ENCODE data around the gene AGGF1.

CAGE:
- cytosol, long polyA minus RNA, result no peak
- cytosol, long polyA plus RNA, result no peak
- long polyA plus RNA, result no peak
- nucleus, long polyA minus RNA, result no peak
- nucleus, long polyA plus RNA, result no peak
Measured at GRCh38 chr5:76273561-76273942, 129.5 kb upstream of the IQGAP2 start.

GRCh38 chr5:76372650-76373058 is 30.4 kb upstream of the IQGAP2 start:
CAGE:
- cytosol, long polyA minus RNA, result no peak
- cytosol, long polyA plus RNA, result no peak
- long polyA plus RNA, result no peak
- nucleus, long polyA minus RNA, result no peak
- nucleus, long polyA plus RNA, result no peak

CAGE:
- cytosol, long polyA minus RNA, result no peak
- cytosol, long polyA plus RNA, result no peak
- long polyA plus RNA, result no peak
- nucleus, long polyA minus RNA, result no peak
- nucleus, long polyA plus RNA, result no peak
Measured at GRCh38 chr5:76478775-76479526, 75.9 kb downstream of the IQGAP2 start.

DNA sequence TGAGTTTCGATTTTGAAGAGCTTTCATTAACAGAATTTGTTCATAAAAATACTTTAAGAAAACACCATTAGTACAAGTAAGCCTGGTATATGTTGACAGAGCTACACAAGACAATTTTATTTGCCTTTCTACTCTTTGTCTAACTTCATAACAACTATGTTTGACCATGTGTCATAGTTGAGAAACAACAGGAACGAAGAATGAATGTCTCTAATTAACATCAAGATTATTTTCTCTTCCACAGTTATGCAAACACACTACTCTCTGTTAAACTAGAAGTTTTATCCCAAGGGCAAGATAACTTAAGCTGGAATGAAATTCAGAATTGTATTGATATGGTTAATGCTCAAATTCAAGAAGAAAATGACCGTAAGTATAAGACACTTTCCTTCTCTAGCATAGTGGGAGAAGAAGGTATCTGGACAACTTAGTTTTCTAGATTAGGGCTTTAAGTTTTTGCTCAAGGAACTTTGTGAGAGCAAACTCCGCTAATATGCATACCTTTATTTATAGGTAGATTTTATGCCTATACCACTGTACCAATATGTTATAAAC is 17.2 kb downstream of the F2RL2 start:
CAGE:
- cytosol, long polyA minus RNA, result no peak
- cytosol, long polyA plus RNA, result no peak
- long polyA plus RNA, result no peak
- nucleus, long polyA minus RNA, result no peak
- nucleus, long polyA plus RNA, result no peak

GRCh38 chr5:76654728-76655144 is 31.5 kb upstream of the F2RL2 start:
CAGE:
- cytosol, long polyA minus RNA, result no peak
- cytosol, long polyA plus RNA, result no peak
- long polyA plus RNA, result no peak
- nucleus, long polyA minus RNA, result no peak
- nucleus, long polyA plus RNA, result no peak

DNA sequence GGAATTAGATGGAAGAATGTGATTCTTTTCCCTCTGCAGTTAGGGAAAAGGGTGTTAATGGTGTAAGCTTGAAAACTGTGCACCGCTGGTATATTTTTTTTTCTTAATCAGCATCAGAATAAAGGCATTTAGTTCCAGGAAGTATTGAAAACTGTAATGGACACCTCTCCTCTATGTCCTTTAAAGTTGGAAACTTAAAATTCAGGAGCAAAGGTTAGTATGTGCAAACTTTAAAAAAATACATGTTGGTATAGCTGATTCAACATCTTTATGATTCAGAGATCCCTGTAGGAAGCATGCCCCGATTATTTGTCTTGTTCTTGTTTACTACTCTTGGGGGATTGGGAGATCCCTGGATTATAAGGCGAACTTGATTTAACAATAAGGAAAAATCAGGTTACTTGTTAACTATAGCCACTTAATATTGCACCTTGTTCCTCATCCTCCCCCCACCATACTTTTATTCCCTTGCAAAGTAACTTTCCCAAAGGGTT is 1.6 kb downstream of the F2RL1 start:
CAGE:
- cytosol, long polyA minus RNA, result no peak
- cytosol, long polyA plus RNA, result no peak
- long polyA plus RNA, result no peak
- nucleus, long polyA minus RNA, result no peak
- nucleus, long polyA plus RNA, result no peak

DNA sequence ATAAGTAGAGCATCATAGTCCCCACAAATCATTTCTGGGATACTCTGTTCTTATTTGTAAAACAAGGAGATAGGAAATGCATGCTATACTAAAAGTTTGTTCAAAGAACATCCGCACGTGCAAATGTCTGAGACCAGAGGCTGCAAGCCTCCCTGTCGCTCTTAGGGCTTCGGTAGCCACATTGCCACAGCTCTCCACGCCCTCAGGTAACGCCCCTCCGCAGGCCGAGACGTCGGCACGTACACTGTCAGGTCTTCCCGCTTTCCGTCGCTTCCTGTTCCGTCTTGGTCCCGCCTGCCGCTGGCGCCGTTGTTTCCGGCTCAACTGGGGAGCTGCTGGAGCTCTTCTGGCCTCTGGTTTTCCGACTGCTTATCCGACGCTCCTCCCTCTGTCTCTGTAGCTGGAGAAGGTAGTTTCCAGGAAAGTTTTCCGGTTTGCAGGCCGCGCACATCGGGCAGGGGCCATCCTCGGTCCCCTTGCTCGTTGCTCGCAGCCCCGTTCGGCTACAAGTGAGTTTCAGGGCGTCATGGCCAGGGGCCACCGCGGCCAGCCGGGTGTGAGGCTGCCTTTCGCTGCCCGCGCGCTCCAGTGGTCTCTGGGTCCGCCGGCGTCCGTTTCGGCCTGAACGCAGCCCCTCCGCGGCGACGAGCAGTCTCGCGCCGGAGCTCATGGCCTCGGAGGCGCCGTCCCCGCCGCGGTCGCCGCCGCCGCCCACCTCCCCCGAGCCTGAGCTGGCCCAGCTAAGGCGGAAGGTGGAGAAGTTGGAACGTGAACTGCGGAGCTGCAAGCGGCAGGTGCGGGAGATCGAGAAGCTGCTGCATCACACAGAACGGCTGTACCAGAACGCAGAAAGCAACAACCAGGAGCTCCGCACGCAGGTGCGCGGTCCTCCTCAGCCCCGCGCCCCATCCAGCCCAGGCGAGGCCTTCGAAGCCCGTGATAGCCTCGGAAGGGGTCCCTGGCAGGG is at the start of gene AGGF1:
AGGF1 (plus strand) TSS at position 306 of the 967 bp plus-strand sequence.
CAGE:
- cytosol, long polyA minus RNA, result start-site peak on the plus strand centred at position 312 of the sequence, 75 bp wide, 104 reads
- cytosol, long polyA plus RNA, result start-site peak on the plus strand centred at position 326 of the sequence, 93 bp wide, 336 and 30 reads in 2 replicates
- long polyA plus RNA, result start-site peak on the plus strand centred at position 352 of the sequence, 104 bp wide, 221 and 210 reads in 2 replicates
- nucleus, long polyA minus RNA, result start-site peak on the plus strand centred at position 334 of the sequence, 52 bp wide, 140 reads
- nucleus, long polyA plus RNA, result start-site peak on the plus strand centred at position 334 of the sequence, 62 bp wide, 333 and 258 reads in 2 replicates

GRCh38 chr5:78286178-78286771 is 8.2 kb downstream of the AP3B1 start:
CAGE:
- cytosol, long polyA minus RNA, result no peak
- cytosol, long polyA plus RNA, result no peak
- long polyA plus RNA, result no peak
- nucleus, long polyA minus RNA, result no peak
- nucleus, long polyA plus RNA, result no peak

DNA sequence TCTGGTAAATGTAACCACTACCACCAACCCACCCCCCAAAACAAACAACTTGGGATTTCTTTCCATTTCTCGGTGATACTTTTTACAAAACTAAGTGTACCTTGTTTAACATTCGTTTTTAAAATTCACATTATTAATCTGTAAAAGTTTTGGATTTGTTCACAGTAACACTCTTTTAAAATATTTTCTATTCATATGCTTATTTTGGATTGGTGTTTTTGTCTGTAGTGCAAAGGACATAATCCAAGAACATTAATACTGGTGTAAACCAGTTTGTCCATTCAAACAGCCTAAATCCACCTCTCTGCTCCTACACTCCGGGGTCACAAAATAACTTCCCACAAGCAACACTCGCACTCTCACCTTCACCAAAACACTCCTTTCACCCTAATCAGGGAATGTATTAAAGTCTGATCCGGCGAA is 803 bp downstream of the AP3B1 start:
CAGE:
- cytosol, long polyA minus RNA, result no peak
- cytosol, long polyA plus RNA, result no peak
- long polyA plus RNA, result no peak
- nucleus, long polyA minus RNA, result no peak
- nucleus, long polyA plus RNA, result no peak

DNA sequence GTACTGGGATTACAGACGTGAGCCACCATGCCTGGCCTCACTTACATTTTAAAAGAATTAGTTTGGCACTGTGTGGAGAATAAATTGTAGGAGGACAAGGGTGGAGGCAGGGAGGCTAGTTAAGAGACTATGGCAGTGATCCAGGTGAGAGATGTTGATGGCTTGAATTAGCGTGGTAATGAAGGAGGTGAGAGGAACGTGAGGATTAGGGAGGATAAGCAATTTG is 7.0 kb upstream of the SCAMP1 start:
CAGE:
- cytosol, long polyA minus RNA, result no peak
- cytosol, long polyA plus RNA, result no peak
- long polyA plus RNA, result no peak
- nucleus, long polyA minus RNA, result no peak
- nucleus, long polyA plus RNA, result no peak

CAGE:
- cytosol, long polyA minus RNA, result no peak
- cytosol, long polyA plus RNA, result no peak
- long polyA plus RNA, result no peak
- nucleus, long polyA minus RNA, result no peak
- nucleus, long polyA plus RNA, result no peak
Measured at GRCh38 chr5:78518448-78519098, 130.0 kb downstream of the LHFPL2 start.

DNA sequence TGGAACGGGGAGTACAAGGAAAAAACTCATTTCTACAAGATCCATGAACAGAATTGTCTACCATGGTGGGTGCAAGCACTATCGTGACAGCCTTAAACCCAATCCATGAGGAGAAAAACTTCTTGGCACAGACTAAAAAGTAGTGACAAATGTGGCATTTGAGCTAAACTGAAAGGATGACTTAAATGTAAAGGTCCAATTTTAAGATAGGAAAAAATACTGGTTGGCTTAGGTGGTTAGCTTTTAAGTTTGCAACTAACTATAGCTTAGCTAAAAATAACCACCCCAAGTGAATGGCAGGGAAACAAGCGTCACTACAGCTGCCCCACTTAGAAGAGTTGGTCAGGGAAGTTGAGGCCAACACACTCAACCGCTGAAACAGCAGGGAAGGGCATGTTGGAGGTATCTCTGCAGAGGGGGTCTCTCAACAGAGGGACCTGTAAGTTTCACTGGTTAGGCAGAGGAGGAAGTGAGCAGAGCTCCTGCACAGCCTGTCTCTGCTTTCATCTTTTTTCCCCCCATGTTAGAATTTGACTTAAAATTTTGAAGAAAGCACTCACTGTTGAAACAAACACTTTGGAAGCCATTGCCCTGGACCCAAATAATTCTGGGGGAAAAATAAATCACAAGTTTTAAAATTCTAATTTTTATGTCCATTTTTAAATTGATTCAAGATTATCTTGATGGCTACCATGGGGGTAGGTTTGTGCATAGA is 75.3 kb downstream of the LHFPL2 start:
CAGE:
- cytosol, long polyA minus RNA, result no peak
- cytosol, long polyA plus RNA, result no peak
- long polyA plus RNA, result no peak
- nucleus, long polyA minus RNA, result no peak
- nucleus, long polyA plus RNA, result no peak

CAGE:
- cytosol, long polyA minus RNA, result no peak
- cytosol, long polyA plus RNA, result no peak
- long polyA plus RNA, result no peak
- nucleus, long polyA minus RNA, result no peak
- nucleus, long polyA plus RNA, result no peak
Measured at GRCh38 chr5:78647831-78648479, 617 bp downstream of the LHFPL2 start.

CAGE:
- cytosol, long polyA minus RNA, result no peak
- cytosol, long polyA plus RNA, result no peak
- long polyA plus RNA, result no peak
- nucleus, long polyA minus RNA, result no peak
- nucleus, long polyA plus RNA, result no peak
Measured at GRCh38 chr5:78677732-78678205, 29.2 kb upstream of the LHFPL2 start.

DNA sequence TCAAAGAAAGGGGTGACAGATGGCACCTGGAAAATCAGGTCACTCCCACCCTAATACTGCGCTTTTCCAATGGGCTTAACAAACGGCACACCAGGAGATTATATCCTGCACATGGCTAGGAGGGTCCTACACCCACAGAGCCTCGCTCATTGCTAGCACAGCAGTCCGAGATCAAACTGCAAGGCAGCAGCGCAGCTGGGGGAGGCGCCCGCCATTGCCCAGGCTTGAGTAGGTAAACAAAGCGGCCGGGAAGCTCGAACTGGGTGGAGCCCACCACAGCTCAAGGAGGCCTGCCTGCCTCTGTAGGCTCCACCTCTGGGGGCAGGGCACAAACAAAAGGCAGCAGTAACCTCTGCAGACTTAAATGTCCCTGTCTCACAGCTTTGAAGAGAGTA is 61.4 kb upstream of the LHFPL2 start:
CAGE:
- cytosol, long polyA minus RNA, result no peak
- cytosol, long polyA plus RNA, result no peak
- long polyA plus RNA, result no peak
- nucleus, long polyA minus RNA, result no peak
- nucleus, long polyA plus RNA, result no peak

DNA sequence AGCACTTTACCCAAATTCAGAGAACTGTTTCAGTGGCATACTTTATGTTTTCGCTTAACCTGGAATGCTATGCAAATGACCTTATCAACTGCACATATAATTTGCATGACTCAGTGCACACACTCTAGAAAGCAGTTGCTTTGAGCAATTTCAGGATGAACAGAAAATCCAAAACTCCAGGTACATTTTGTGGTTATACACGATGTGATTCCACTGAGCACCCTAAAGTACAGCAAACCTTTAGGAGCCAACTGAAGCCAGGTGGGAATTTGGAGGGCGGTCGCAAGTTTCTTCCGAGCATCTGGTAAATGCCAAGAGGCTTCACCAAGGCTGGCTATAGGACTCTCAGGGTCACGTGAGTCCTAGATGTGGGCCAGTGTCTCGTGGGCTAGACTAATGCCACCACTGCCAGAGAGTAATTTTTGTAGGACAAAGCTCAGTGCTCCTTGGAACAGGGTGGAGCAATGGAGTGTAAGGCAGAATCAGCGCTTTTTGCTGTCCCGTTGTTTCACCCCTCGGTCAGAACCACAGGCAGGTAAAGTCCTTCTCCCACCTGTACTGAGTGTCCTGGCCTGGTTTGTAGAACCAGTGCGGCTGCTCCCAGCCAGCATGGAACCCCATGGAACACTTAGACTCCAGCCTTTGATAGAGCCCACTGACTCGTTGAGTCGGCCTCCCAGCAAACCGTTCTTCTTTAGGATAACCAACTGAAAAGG is 37.2 kb downstream of the DMGDH start:
CAGE:
- cytosol, long polyA minus RNA, result no peak
- cytosol, long polyA plus RNA, result no peak
- long polyA plus RNA, result no peak
- nucleus, long polyA minus RNA, result no peak
- nucleus, long polyA plus RNA, result no peak

GRCh38 chr5:79081725-79082366 is 12.3 kb downstream of the BHMT2 start:
CAGE:
- cytosol, long polyA minus RNA, result no peak
- cytosol, long polyA plus RNA, result no peak
- long polyA plus RNA, result no peak
- nucleus, long polyA minus RNA, result no peak
- nucleus, long polyA plus RNA, result no peak

DNA sequence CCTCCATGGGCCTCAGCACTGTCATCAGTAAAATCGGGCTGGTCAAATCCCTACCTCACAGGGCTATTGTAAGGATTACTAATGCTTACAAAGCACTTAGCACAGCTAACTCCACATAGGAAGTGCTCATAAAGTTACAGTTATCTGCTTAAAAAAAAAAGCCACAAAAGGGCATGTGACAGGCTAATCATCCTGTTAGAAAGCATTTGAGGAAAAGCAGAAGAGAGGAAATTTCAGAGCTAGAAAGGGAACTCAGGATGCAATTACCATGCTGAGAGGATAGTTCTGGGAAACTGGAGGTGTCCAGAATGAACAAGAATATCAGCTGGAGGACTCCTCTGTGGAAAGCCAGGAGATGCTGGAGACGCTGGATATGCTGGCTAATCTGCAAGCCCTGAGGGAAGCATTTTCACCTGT is 4.5 kb upstream of the BHMT start:
CAGE:
- cytosol, long polyA minus RNA, result no peak
- cytosol, long polyA plus RNA, result no peak
- long polyA plus RNA, result no peak
- nucleus, long polyA minus RNA, result no peak
- nucleus, long polyA plus RNA, result no peak

CAGE:
- cytosol, long polyA minus RNA, result no peak
- cytosol, long polyA plus RNA, result no peak
- long polyA plus RNA, result no peak
- nucleus, long polyA minus RNA, result no peak
- nucleus, long polyA plus RNA, result no peak
Measured at GRCh38 chr5:79133544-79134537, 22.2 kb downstream of the BHMT start.

GRCh38 chr5:79238356-79238686 is 2.4 kb downstream of the JMY start:
CAGE:
- cytosol, long polyA minus RNA, result no peak
- cytosol, long polyA plus RNA, result no peak
- long polyA plus RNA, result no peak
- nucleus, long polyA minus RNA, result no peak
- nucleus, long polyA plus RNA, result no peak

Data from keratinocyte (primary cell).